Penis (tissue), 1 donor: ENCODE measurements around a stretch of chr1.

DNA sequence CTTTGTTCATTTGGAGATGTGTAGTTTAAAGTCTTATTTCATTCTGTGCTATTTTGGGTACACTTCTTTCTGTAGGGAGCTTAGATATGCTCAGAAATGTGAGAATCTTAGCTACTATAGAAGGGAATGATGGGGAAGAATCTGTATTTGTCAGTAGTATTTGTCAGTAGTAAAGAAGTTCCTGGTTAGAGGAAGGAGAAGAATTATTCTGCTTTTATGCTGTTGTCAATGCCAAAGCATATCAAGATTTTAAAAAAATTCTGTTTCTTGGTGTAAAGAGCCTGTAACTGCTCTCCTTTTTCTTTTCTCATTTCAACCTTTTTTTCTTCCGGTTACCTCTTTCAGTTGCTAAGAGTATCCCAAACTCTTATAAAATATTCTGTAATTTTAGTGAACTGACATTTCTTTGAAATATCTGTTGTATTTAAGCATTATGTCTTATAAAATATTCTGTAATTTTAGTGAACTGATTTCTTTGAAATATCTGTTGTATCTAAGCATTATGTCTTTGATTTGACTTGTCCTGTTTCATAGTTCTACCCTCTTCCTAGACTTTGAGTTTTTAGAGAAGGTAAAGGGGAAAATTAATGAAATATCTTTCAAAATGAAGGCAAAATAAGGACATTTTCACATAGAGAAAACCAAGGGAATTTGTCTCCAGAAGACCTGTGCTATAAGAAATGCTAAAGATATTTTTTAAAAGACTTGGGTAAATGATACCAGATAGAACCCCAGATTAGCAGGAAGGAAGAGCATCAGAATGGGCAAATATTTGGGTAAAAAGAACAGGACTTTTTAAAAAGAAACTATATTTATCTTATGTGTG is 91.0 kb downstream of the ATF6 start:
- PRO-cap = no peak

DNA sequence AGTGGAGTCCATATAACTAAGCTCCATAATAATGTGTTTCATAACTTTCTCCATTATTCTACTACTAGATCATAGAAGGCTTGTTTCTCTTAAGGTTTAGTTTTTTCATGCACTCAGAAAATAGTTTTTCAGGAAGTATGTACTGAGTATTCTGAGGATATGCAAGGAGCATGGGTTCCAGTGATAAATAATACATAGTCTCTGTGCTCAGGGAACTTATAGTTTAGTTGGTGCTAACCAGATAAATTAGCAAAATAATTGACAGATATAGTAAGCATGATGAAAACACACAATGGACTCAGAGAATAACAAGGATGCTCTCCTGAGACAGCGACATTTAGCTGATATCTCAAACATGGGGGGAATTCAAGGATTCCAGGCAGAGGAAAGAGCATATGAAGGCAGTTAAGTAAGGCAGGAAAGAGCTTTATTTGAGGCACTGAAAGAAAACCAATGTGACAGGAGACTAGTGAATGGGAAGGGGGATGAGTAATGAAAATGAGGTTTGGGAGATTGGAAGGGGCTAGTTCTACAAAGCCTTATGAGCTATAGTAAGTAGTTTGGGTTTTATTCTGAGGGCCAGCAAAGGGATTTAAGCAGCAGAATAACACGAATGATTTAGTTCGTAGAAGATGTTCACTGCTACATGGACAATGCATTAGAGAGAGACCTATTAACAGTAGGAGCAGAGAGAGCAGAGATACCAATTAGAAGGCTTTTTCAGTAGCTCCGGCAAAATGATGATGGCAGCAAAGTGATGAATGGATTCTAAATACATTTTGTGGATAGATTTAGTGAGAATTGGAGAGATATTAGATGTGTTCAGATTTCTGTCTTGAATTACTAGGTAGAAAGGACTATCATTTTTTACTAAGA is 111.2 kb downstream of the ATF6 start:
- PRO-cap = no peak

- PRO-cap = no peak
These were observed 12.1 kb downstream of the OLFML2B start for GRCh38 chr1:162011589-162011971.

GRCh38 chr1:162072739-162073361 is 3.4 kb downstream of the NOS1AP start:
- PRO-cap = no peak

DNA sequence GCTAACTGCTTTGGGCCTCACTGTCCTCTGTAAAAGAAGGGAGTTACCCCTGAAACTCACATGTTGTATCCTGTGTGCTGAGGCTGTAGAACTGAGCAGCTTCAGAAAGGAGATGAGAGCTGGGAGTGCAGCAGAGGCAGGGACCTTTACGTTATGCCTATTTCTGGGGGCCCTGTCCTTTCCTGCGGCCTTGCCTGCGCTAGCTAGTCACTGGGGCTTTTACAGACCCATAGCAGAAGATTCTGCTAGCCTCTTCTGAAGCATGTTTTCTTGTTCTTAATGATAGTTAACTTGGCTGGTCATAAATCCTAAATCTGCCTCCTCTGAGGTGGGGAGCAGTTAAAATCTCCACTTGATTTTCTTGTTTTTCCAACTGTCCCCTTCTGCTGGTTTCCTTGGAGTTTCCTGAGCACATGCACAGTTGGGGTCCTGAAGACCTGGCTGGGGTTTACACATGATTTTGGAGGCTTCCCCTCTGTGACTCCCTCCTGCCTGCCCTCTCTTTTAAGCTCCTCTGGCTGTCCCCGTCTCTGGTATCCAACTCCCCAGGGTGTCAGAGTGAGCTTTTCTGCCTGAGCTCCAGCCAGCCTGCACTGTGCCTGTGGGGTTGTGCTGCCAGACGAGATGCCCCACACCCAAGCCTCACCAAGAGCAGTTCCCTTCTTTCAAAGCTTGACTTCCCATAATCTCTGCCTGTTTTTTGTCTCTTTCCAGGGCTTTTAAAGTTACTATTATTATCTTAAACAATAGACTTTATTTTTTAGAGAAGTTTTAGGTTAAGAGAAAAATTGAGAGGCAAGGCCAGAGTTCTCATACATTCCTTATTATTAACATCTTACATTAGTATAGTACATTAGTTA is 76.7 kb downstream of the NOS1AP start:
- PRO-cap = no peak

GRCh38 chr1:162374027-162374375 is 2.7 kb downstream of the SPATA46 start:
- PRO-cap = no peak

DNA sequence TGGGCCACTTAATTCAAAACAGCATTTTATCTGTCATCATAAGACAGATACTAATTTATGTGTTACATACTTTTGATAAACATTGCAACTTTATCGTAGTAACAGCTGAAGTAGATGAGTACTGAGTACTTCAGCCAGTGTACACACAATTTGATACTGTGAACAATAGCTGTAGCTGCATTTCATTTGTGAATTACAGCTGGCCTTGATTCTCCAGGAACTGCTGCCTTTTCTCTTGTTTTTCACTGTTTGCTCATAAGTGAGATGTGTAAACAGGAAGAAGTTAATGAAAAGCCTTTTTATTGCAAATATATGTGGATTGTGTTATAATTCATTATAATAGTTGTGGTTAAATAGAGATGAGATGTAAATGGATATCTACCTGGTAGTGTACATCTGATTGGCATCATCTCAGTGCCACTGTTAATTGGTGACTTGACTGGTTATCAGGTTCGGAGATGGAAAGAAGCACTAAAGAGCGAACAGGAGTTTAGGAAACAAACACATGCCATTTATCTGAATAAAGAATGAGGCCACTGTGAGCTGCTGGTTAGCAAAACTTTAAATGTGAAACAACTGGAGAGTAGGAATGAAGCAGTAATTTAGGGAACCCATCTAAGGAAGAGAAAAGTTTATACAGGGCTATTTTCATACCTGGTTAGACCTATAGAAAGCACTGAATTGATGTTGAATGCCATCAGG is 10.4 kb downstream of the UAP1 start:
- PRO-cap = no peak

- PRO-cap = no peak
These were observed 6.2 kb upstream of the DDR2 start for GRCh38 chr1:162625870-162626727.

- PRO-cap = no peak
These were observed 70.7 kb upstream of the HSD17B7 start for GRCh38 chr1:162719639-162720292.

DNA sequence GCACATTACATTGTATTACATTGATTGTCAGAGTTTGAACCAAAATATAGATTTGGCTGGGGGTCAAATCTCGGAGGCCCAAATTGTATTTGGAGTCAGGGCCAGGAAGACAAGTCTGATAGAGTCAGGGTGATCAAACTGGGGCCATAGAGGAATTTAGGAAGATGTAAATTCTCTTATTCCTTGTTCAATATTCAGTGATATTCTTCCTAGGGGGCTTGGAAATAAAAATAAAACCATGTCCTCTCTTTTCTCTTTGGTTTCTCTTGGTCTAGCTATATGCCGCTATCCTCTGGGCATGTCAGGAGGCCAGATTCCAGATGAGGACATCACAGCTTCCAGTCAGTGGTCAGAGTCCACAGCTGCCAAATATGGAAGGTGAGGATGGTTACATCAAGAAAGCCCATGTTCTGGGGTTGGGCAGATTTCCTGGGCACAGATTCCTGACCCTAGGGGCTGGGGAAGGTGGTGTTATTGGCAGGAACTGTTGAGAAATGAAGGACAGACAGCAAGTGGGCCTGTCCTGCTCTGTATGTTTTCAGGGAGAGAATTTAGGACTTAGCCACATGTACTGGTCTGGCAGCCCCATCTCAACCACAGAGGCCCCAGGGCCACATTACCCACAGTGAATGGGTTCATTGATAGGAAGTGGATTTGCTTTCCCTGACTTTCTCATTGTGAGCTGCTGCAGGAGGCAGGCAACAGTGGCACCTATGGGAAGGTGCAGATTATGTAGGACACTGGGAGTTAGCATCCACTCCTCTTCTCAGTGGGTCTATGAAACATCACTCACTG is 37.5 kb upstream of the HSD17B7 start:
- PRO-cap = no peak

- PRO-cap = no peak
These were observed 31.6 kb upstream of the NUF2 start for GRCh38 chr1:163289912-163290852.

DNA sequence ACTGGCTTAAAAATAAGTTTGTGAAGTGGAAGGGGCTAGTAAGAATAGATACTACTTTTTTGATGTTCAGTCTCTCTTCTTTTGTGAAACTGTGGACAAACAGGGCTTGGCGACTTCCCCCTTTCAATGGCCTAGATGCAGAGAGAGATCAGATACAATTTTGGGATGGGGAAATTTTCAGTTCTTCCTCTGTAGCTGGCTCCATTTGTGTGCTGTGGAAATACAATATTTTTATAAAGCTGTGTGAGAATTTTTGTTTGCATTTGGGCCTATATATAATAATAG is 2.6 kb downstream of the PBX1 start:
- PRO-cap = no peak

DNA sequence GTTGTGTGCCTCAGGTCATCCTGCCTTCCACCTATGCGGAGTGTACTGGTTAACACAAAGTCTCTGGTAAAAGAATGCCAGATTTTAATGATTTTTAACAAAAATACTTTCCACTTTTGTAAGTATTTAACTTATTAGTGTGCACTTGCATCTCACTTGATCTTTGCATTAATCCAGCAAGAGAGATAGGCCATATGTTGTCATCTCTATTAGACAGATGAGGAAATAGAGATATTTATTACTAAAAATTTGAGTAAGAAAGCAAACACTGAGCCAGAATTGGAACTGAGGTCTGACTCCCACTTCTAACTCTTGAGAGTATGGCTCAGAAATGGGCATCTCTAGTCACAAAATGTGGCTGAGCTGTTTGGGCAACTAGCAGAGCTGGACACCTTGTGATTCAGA is 49.4 kb downstream of the PBX1 start:
- PRO-cap = no peak

DNA sequence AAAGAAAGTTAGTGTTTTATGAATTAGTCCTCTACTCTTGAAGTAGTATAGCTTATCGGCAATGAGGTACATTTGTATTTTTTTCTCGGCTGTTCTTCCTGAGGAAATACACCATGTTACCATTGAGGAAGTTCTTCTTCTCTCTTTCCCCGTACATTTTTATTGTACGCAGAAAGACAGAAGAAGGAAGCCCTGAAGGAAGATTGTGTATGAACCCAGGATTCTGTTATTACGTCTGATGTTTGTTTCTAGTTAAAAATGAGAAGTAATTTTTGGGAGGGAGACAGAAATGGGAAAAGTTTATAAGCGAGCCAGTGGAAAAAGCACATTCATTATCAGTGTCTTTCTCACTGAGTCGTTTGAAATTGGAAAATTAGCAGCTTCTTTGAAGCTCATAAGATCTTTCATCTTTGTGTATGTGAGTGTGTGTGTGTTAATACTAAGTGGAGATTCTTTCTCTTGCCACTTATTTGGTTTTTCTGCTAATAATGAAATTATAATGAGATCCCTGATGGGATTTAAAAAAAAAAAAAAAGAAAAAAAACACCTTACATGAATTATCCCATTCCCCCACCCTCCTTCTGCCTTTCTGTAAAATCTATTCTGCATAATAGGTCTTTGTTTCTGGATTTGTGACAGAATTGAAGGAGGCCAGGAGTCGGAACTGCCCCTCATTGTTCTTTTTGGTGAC is 66.5 kb downstream of the PBX1 start:
- PRO-cap = no peak

- PRO-cap = no peak
These were observed 76.9 kb downstream of the PBX1 start for GRCh38 chr1:164635736-164636387.

DNA sequence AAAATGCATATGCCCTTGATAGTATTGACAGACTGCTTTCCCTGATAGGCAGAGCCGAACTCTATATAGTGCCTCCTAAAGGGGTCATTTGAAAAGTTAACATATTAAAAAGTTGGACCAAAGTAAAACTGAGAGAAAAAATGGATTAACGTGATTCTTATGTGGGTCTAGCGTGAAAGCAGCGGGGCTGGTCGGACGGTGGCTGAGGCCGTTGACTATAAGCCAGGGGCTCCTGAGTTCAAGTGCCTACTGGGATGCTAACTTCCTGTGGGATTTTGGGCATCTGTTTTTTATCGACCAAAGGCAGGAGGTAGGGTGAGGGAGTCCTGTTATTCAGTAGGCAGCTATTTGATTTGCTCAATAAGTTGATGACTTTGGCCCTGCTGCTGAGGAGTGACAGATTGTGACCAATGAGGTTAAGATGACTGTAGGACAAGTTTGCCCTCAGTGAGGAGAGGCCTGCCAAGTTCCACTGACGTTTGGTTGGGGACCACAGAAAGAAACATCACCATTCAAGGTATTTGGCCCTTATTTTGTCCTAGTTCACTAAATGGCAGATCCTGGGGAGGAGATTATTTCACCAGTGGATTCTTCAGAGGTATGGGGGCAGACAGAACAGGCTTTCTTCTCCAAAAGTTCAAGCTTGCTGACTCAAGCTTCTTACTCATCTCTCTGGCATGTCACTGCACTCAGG is 78.4 kb downstream of the PBX1 start:
- PRO-cap = no peak

GRCh38 chr1:164699531-164700890 is 141.0 kb downstream of the PBX1 start:
- PRO-cap = no peak

DNA sequence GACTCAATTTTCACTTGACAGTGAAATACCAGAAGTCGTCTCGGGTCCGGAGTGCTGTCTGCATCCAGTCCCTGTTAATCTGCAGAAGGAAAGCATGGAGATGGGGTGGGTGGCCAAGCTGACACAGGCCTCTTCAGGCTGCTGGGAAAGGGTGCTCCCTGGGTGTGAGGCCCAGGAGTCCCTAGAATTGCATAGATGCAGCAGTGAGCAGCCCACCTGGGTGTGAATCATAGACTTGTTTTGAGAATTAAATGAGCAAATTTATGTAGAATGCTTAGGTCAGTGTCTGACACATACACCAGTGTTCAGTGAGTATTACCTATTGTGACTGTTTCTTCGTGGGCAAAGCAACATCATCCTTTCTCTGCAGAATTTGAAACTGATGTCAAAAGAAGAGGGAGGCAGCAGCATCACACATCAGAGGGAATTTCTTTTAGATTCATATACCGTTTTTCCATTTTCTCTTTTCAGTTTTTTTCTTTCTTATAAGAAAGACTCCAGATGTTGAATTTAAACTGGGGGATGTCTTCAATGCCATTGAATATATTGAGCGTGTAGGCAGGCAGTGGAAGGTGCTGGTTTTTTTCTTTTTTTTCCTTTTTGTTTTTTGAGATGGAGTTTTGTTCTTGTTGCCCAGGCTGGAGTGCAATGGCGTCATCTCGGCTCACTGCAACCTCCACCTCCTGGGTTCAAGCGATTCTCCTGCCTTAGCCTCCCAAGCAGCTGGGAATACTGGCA is 151.0 kb downstream of the PBX1 start:
- PRO-cap = no peak

DNA sequence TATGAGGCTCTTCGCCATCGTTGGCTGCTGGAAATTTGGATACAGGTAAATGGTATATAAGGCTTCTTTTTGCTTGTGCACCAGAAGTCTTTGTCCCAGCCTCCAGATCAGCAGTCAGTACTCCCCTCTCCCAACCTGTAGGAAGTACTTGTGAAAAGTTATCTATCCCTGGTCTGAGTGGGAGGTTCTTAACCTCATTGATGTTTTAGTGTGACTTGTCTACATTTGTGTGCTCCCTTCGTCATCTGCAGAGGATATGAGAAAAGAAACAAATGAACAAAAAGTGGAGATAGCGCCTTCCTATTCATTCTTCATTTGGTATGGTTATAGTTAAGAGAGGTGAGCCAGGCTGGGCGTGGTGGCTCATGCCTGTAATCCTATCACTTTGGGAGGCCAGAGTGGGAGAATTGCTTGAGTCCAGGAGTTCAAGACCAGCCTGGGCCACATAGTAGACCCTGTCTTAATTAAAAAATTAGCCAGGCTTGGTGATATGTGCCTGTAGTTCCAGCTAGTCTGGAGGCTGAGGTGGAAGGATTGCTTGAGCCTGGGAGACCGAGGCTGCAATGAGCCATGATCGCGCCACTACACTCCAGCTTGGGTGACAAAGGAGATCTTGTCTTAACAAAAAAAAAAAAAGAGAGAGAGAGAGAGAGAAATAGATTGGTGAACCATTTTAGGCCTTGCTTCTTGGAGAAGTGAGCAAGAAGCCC is 168.9 kb downstream of the PBX1 start:
- PRO-cap = no peak

DNA sequence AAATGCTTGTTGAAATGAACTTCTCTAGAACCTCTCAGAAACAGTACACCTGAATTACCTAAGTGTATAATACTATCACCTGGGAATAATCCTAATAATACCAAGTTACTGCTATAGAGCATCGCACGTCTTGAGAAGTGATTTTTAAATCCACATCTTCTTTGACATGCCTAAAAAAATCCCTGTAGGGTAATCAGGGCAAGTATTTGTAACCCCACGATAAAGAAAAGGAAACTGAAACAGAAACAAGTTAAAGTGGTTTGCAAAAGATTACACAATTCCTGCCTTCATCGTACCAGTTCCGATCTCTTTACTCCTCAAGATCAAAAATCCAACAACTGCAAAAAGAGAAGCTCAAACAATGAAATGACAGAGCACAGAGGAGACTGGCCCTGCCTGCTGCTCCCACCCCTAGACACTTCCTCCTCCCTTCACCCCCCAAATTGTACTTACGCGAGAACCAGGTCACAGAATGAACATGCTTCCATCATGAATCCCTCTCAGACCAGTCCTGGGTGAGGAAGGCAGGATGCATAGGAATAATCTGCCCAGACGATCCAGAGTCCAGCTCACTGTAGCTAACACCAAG is 20.5 kb downstream of the RXRG start:
- PRO-cap = no peak